Glomerular endothelial cell (primary cell): ENCODE measurements around the genes PRPF6 and SOX18.

GRCh38 chr20:63889906-63890737 is 4.8 kb upstream of the DNAJC5 start:
- RAMPAGE, long total RNA, result no peak

DNA sequence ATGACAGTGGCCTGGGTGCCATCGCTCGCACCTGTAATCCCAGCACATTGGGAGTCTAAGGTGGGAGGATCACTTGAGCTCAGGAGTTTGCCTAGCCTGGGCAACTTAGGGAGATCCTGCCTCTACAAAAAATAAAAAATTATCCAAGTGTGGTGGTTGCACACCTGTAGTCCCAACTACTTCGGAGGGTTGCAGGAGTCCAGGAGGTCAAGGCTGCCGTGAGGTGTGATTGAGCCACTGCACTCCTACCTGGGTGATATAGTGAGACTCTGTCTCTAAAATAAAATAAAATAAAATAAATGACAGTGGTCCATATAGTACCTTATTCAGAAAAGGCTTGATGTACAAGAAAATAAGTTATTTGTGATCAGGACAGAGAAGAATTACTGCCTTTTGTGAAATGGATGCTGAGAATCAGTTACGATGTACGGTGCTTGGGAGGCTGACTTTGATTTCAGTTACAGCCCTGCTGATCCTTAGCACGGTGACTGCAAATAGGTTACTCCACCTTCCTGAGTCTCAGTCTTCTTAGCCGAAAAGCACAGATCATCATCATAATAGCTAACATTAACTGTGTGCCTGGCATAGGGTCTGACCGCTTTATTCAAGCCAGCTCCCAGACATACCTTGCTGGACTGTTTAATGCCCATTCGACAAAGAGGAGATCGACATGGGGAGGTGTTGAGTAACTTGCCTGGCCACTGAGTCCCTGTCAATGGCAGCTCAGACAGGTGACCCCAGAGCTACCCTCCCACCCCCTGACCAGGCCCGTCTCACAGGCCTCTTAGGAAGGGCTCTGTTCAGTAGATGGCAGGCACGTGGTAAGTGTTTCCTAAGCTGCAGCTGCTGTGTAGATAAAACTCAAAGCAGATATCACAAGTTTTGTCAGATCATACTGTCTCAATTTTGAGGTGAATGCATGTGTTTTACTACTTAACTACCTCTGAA is 12.2 kb downstream of the DNAJC5 start:
- RAMPAGE, long total RNA, result no peak

- RAMPAGE, long total RNA, result no peak
These were observed 26.6 kb downstream of the DNAJC5 start for GRCh38 chr20:63921581-63921927.

DNA sequence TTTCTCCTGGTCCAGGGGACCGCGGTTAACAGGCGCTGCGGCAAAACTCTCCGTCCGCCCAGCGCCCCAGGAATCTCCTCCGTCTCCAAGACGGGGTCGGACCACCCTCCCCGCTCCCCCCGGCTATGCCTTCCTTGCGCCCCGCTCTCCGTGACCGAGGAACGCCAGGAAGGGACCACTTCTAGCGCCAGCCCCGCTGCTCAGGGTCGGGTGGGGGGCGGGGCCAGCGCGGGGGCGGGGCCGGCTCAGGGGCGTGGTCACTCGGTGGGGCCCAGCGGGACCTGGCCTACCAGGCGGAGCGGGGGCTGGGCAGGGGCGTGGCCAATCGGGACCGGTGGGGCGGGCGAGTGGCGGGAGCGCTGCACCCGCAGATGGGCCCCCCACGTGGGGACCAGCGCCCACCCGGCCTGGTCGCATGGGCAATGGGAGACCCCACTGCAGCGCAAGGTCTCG is 17.8 kb downstream of the UCKL1 start:
- RAMPAGE, long total RNA, result no peak

DNA sequence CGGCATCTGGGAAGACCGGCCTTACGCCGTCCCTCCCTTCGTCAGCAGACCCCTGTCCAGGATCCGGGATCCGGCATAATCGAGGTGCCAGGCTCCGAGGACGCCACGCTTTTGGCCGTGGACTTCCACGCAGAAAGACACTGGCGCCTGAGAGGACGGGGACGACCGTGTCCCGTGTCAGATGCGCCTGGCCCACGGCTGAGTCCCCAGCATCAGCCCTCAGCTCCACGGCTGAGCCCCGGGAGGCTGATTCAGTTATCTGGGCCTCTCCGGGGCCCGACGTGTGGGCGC is 17.4 kb downstream of the UCKL1 start:
- RAMPAGE, long total RNA, result no peak

GRCh38 chr20:63959229-63959822 is 3.1 kb upstream of the UCKL1 start:
- RAMPAGE, long total RNA, result no peak

GRCh38 chr20:63968880-63969476 is 752 bp downstream of the ZNF512B start:
- RAMPAGE, long total RNA, result no peak

GRCh38 chr20:63978332-63979359 is 796 bp downstream of the SAMD10 start:
- RAMPAGE, long total RNA, result no peak

- RAMPAGE, long total RNA, result start-site peak on the plus strand at chr20:63981098-63981224, 1,219 and 986 reads in 2 replicates
These were observed at the start of gene PRPF6 for GRCh38 chr20:63980772-63981936. Gene PRPF6 (plus strand): TSS chr20:63981132.

GRCh38 chr20:64049056-64050159 is at the start of gene SOX18:
Gene SOX18 (minus strand): TSS chr20:64049639.
- RAMPAGE, long total RNA, result no peak